Thoracic aorta endothelial cell (primary cell): ENCODE measurements around a stretch of chr6.

DNA sequence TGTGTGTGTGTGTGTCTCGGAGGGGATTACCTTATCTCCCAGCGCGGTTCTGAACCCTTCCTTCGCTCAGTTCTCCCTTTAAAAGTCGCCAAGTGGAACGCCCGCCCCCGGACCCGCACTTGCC lies 415 bp downstream of the PPIL6 start:
- CAGE, long polyA plus RNA, result no peak

DNA sequence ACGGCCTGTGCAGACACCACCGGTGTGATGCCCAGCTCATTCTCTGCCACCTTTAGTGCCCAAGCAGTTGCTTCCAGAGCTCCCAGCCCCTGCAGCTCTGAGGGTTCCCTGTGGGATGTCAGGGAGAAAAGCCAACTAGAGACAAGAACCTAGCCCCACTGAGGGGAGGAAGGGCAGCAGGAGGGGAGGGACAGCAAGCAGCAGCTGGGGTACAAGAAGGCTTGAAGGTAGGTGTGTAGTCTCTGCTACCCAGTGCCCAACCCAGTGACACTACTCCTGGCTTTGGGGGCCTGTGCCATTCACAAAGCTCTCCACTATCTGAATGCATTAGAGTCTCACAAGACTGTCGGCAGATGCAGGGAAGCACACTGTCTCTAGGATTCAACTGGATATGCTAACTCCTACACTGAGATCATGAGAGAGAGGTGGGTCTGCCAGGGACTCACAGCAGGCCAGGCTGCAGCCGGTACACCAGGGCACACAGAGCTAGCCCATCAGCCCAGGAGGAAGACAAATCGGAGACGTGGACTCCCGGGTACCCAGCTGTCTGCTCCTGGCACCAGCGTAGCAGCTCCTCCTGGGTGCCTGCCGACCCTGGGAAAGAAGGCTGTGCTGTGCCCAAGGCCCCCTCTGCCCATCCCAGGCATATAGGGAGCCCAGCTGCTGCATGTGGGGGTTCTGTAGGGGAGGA lies 7.1 kb downstream of the MICAL1 start:
- CAGE, long polyA plus RNA, result no peak

- CAGE, long polyA plus RNA, result no peak
These were observed 5.9 kb downstream of the MICAL1 start for GRCh38 chr6:109449567-109450247.

- CAGE, long polyA plus RNA, result no peak
These were observed 1.4 kb downstream of the MICAL1 start for GRCh38 chr6:109453812-109455007.

DNA sequence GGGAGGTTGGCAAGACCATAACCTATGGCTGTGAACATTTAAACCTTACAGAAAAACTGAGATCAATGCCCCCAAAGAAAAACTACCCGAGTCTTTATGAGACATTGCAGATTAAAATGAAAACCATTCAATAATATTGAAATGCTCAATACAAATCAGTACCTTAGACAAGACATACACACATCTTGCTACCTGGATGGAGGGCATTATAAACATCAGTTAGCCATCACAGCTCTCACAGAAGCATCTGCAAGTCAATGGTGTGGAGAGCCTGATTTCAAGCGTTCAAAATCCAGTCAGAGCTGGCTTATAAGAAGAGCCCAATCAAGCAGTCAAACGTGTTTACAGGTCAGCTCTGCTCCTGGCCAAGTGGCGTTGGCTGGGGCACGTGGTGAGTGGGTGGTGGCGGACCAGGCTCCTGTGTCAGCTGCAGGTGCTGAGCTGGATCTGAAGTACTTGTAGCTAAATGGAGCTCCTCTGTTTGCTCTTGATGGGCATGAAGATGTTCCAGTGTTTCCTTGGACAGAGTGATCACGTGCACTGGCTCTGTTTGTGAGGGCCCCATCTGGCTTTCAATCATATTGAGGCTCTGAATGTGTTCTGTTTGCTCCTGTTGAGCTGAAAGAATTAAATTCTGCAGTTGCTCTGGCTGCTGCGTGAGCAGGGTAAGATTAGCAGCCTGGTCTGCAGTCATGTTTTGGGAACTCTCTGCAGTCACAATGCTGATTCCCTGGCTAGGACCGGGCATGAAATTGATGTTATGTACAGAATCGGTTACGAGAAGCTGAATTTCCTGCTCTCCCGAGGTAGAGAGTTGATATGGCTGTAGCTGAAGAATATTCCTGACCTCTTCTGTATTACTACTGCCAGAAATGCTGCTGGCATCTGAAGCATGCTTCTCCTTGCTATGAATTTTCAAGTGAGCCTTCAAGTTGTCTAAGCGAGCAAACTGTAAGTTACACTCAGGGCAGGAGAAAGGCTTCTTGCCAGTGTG lies 10.2 kb upstream of the MICAL1 start:
- CAGE, long polyA plus RNA, result no peak

- CAGE, long polyA plus RNA, result no peak
These were observed 12.0 kb downstream of the AK9 start for GRCh38 chr6:109678520-109679851.

DNA sequence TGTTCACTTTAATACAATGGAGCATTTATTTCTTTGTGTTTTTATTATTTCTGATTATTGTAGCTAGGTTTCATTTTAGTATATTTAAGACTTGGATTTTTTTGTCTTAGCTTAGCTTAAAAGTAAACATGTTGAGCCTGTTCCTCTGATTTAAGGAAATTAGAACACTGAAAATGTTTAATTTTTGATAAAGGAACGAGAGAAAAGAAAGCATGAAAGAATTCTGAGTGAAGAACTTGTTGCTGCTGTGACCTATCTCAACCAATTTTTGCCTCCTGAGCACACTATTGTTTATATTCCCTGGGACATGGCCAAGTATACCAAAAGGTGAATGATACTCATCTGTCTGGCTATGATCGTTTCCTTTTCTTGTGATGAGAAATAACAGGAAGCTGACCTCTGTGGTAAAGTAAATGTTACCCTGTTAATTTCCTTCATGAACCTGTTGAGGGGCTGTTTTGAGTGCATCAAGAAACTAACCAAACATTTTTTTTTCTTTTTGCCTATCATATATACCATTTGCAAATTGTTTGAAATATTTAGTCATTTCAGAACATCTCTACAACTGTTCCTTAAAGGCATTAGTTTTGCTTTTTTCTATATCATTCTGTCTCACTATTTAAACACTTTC lies 69.1 kb downstream of the FIG4 start:
- CAGE, long polyA plus RNA, result no peak

GRCh38 chr6:109876937-109877351 lies 101.2 kb upstream of the GPR6 start:
- CAGE, long polyA plus RNA, result no peak

DNA sequence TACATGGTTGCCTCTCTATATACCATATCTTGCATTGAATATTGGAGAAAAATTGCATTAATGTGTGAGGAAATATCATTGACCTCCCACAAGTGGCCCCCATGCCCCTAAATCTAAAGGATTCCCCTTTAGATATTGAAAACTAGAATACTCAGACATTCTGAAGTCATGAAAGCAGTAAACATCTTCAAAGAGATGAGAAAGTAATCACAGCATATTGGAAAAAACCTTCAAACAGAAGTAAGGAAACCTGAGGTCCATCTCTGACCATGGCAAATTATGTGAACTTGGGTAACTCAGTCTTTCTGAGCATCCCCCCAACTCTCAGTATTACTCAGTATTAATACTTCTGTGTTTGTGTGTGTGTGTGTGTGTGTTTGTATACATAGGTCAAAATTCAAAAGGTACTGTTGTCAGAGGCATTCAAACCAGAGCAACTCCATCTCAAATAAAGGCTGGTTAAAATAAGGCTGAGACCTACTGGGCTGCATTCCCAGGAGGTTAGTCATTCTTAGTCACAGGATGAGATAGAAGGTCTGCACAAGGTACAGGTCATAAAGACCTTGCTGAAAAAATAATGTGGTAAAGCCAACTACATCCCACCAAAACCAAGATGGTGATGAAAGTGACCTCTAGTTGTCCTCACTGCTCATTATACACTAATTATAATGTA lies 33.1 kb upstream of the SLC22A16 start:
- CAGE, long polyA plus RNA, result no peak

DNA sequence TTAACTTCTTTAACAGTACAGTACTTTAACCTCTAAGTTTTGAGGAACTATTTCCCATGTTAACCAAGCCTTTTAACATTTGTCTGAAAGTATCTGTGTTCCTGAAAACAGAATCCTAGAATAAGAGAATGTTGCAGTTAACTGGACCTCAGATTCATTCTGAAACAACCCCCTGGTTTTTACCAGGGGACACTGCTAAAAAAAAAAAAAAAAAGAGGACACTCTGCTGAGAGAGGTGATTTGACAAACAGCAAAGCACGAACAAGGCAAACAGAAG lies 40.5 kb upstream of the SLC22A16 start:
- CAGE, long polyA plus RNA, result no peak

DNA sequence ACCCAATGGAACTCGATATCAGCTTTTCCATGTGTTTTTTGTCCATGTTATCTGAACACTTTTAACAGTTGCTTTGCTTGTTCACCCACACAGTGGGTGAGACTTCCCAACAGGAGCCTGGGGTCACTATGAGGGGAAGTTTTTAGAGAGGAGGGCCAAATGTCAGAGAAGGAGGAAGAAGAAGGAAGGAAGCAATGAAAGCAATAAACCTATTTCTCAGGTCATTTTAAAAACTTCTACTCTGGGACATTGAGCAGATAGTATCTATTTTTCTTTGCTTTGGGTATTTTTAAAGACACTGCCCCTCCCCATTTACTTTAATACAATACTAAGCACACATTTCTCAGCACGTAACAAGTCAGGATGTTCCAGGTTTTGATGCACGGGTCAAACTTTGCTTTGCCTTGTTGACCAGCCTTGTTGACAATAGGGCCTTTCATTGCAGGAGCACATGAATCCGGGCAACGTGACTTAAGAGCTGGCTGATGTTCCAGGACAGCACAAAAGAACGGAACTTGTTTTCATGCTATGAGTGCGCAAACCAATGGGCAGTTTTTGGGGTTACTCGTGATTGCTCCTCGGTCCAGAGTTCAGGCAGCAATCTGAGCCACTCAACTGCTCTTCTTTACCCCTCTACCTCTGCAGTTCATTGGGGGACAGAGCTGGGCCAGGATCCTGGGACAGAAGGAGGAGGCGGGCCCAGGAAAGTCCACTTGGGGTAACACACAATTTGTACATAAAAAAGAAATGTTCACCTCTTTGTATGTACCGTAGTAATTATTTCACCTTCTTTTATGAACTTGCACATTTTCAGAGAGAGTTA lies 78.5 kb upstream of the SLC22A16 start:
- CAGE, long polyA plus RNA, result no peak

DNA sequence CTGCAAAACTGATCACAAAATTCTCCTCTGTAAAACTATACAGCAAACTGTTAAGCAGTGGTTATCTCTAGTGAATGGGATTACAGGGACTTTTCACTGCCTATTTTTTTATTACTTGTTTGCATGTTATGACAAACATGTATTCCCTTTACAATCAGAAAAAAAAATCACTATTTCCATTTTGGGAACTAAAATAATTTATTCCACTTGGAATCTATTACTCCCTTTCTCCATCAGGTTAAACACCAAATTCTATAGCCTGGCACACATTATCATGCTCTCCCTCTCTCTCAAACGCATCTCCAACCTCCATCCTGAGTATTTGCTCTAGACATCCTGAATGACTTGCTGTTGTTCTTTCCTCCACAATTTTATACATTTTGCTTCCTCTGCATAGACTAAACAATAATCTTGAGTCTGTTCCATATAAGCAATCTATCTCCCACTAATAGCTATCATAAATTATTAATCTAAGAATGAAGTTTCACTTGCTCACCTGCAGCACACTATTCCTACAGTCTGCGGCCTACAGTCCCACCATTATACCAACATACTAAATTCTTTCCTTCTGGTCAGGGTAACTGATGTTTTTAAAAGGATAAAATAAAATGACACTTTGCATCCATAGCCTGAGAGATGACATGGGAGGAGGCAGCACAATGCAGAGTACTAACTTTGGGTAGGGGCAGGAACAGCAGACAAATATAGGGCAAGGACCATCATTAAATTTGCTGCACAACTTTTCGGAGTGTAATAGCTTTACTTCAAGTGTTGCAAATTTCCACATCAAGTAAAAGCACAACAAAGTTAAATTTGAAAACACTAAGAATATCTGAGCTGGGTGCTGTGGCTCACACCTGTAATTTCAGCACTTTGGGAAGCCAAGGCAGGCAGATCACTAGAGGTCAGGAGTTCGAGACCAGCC lies 32.5 kb downstream of the CDK19 start:
- CAGE, long polyA plus RNA, result no peak

DNA sequence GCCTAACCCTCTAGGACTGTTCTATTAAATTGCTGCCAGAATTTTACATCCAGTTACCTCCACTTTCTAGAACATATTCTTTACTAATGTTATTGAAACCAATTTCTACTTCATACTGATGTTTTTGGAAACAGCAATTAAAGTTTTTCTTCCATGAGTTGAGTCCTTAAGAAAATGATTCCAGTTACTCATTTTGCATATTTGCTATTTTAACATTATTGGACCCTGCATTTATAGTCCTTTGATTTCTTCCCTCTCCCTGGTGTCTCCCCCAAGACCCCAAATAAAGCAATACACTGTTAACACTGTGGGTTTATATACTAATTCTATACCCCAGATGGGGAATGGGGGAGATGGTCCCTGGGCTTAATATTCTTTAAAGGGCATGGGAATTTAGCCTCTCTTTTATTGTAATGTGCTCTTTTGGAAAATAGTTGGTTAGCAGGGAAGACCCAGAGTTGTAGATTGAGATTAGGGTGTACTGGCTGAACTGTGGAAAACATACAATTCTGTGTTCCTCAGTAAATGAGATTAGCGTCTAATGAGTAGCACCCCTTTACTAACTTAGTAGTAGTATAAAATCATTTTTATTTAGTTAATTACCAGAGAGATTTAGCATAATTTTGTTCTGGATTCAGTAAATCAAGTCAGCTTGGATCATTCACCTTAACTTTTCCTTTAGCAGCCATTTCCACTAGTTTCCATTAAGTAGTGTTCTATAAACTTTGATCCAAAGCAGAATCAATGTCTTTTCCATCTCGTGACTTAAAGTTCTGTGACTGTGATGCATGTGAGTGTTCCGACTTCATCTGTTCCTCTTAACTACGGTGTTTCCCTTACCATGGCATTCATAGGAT lies 19.7 kb downstream of the AMD1 start:
- CAGE, long polyA plus RNA, result no peak

DNA sequence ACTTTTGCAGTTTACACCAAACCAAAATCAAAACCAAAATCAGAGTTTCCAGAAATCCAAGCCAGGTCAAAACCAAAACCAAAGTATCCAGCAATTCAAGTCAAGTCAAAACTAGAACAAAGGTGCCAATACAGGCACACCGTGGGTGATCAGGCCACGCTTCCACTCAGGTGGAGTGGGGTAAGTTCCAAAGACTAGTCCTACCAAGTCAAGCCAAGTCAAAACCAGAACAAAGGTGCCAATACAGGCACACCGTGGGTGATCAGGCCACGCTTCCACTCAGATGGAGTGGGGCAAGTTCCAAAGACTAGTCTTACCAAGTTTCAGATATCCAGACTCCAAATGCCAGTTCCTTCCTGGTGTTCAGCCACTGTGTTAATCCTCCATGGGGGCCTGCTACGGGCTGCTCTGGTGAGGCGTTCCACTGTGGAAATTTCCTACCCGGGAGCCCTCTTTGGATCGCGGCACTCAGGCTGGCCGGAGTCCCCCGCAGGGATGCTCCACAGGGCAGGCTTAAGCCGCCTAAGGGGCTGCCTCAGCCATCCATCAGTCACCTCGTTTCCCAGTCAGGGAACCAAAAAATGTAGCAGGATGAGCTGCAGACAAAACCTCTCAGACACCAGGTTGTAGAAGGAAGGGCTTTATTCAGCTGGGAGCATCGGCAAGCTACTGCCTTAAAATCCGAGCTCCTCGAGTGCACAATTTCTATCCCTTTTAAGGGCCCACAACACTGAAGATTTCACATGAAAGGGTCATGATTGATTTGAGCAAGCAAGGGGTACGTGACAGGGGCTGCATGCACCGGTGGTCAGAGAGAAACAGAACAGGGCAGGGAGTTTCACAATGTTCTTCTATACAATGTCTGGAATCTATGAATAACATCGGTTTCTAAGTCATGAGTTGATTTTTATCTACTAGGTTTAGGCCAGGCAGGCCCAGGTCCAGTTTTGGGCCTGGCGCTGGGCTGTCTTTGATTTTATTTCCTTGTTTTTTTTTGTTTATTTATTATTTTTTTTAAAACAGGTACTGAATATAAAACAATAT lies 30.7 kb downstream of the MFSD4B start:
- CAGE, long polyA plus RNA, result no peak

DNA sequence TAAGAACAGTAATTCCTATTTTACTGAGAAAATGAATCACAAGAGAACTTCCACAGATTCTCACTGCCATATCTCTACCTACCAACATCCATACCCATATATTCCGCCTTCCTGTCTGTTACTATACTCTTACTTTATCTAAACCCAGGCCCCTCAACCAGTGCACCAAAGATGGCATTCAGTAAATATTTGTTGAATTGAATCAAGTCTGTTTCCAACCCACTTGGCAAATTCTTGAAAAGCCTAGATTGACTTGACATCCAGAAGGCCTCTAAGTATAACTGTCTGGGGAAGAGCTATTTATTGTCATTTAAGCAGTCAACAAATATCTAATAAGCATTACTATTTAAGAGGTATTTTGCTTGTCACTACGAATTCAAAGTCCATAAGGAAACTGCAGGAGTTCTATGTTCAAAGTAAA lies 86.9 kb downstream of the MFSD4B start:
- CAGE, long polyA plus RNA, result no peak

GRCh38 chr6:111387442-111388381 lies 95.3 kb downstream of the REV3L start:
- CAGE, long polyA plus RNA, result no peak

GRCh38 chr6:111475444-111476138 lies 7.4 kb downstream of the REV3L start:
- CAGE, long polyA plus RNA, result no peak

DNA sequence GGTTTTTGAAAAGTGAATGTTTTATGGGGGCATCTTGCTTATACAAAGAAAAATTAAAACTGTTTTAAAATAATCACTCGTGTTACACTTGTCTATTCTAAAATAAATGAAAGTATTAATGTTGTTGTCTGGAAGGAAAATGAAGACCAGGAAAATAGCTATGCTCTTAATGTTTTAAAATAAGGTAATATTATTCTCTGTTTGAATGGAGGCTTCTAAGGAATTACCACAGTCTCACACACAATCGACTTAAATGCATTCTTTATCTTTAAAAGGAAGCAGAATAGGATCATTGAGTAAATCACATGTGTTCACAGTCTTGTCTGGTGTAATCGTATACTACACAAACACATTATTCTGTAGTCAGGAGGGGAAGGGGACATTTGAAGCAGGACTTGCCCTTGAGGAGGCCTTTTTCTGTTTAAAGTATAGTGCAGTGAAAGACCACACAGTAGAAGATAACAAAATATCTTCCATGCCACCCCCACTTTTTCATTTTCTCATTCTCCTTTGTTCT lies 20.6 kb upstream of the REV3L start:
- CAGE, long polyA plus RNA, result no peak

- CAGE, long polyA plus RNA, result no peak
These were observed 16.2 kb downstream of the TRAF3IP2 start for GRCh38 chr6:111589274-111590068.

DNA sequence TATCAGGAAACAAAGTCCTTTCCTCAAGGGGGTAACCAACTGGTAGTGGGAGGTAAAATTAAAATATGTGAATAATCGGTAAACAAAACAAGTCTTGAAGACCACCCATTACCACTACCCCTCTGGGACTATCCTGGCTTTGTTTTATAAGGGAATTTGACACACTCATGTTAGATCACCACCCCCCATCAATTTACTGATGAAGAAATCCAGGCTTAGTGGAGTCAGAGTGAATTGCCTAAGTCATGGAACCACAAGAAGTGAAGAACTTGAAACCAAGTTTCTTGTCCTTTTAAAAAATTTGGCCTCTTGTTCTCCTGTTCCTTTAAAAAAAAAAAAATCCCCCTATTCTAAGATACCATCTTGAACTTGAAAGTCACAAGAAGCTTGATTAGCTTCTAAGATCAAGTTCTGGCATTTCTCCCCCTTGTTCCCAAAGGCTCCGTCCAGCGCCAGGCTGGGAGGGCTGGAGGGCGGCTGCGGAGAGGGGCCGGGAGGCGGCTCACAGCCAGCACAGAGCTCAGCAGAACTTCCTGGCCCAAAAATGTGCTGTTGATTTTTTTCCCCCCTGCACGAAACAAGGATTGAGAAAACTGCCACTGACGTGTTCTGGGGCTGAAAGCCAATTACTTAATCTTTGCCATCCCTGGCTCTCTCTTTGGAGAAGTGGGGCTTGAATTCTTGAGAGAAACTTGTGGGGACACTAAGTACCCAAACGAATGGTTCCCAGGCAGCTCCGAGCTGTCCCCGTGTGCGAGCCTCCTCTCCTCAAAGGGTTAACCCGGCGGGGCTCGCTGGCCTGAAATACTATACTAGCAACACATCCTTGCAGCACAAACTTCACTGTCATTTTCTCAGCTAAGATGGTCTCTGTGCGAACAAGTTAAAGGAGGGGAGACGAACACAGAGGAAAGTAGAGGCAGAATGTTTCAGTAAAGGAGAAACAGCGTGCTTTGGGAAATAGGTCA lies 633 bp downstream of the TRAF3IP2 start:
- CAGE, long polyA plus RNA, result no peak